Choroid plexus epithelial cell (primary cell): ENCODE measurements around a stretch of chrY.

GRCh38 chrY:8126000-8126625 is 1211.2 kb upstream of the TSPY4 start:
- RRBS: no CpG with 5 or more reads among the region's 12 CpGs

- RRBS: no CpG with 5 or more reads among the region's 2 CpGs
Measured at GRCh38 chrY:12921035-12921303, 16.3 kb downstream of the DDX3Y start.

- RRBS: no CpG with 5 or more reads among the region's 29 CpGs
Measured at GRCh38 chrY:13702434-13703042, 1.2 kb upstream of the TMSB4Y start.

- RRBS: no CpG with 5 or more reads among the region's 1 CpG
Measured at GRCh38 chrY:19015886-19016461, 242.4 kb upstream of the HSFY2 start.

DNA sequence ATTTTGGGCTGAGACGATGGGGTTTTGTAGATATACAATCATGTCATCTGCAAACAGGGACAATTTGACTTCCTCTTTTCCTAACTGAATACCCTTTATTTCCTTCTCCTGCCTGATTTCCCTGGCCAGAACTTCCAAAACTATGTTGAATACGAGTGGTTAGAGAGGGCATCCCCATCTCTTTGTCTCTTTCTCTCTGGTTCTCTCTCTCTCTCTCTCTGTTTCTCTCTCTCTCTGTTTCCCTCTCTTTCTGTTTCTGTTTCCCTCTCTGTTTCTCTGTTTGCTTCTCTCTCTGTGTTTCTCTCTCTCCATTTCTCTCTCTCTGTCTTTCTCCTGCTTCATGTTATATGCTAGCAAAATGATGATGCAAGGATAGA is 158.8 kb upstream of the RBMY1B start:
- RRBS: no CpG with 5 or more reads among the region's 2 CpGs